Monocyte (primary cell): Measurements from ENCODE around the genes FILIP1L, ADGRG7, ABI3BP, SENP7 and PCNP.

- PRO-cap, 2 experiments = no peak in any of the 2 experiments
Measured at GRCh38 chr3:100033048-100033877, 81.0 kb downstream of the FILIP1L start.

GRCh38 chr3:100069296-100069971, 44.9 kb downstream of the FILIP1L start:
- PRO-cap, 2 experiments = no peak in any of the 2 experiments

GRCh38 chr3:100097828-100098532, 16.3 kb downstream of the FILIP1L start:
- PRO-cap, 2 experiments = no peak in any of the 2 experiments

GRCh38 chr3:100114222-100115206, at the start of gene FILIP1L:
Gene FILIP1L, minus strand, starts transcription at chr3:100114501.
- PRO-cap, 2 experiments = no peak in any of the 2 experiments

- PRO-cap, 2 experiments = no peak in any of the 2 experiments
Measured at GRCh38 chr3:100330085-100330586, 4.4 kb upstream of the NIT2 start.

DNA sequence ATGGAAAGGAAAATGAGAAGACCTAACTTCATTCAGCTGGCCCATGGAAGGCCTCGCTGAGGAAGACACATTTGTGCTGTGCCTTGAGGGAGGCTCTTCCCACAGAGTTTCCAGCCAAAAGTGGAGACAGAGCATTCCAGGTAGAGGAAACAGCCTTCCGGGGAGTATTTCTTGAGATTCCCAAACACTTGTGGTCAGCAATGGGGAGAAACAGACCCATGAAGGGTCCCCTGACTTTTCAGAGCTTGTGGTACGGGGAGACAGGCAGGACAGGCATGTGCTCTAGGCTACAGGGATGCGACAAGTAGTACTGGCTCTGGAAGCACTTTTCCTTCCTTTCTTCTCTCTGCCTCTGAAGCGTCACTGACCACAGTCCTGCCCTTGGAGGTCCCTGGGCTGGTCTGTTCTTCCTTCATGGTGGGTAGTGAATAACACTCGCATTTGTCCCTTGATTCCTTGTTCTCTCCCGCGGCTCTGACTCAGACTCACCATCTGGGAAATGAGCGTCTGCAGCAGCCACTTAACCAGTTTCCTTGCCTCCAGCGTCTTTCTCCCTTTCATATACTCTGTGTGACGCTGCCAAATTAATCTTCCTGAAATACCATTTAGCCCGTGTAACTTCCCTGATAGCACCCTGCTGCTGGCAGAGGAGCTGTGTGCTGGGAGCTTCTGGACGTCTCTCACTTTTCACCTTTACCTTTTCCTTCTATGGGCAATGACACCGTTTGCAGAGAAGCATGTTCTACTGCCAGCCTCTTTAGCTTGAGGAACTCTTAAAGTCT, 33.3 kb downstream of the TMEM45A start:
- PRO-cap, 2 experiments = no peak in any of the 2 experiments

DNA sequence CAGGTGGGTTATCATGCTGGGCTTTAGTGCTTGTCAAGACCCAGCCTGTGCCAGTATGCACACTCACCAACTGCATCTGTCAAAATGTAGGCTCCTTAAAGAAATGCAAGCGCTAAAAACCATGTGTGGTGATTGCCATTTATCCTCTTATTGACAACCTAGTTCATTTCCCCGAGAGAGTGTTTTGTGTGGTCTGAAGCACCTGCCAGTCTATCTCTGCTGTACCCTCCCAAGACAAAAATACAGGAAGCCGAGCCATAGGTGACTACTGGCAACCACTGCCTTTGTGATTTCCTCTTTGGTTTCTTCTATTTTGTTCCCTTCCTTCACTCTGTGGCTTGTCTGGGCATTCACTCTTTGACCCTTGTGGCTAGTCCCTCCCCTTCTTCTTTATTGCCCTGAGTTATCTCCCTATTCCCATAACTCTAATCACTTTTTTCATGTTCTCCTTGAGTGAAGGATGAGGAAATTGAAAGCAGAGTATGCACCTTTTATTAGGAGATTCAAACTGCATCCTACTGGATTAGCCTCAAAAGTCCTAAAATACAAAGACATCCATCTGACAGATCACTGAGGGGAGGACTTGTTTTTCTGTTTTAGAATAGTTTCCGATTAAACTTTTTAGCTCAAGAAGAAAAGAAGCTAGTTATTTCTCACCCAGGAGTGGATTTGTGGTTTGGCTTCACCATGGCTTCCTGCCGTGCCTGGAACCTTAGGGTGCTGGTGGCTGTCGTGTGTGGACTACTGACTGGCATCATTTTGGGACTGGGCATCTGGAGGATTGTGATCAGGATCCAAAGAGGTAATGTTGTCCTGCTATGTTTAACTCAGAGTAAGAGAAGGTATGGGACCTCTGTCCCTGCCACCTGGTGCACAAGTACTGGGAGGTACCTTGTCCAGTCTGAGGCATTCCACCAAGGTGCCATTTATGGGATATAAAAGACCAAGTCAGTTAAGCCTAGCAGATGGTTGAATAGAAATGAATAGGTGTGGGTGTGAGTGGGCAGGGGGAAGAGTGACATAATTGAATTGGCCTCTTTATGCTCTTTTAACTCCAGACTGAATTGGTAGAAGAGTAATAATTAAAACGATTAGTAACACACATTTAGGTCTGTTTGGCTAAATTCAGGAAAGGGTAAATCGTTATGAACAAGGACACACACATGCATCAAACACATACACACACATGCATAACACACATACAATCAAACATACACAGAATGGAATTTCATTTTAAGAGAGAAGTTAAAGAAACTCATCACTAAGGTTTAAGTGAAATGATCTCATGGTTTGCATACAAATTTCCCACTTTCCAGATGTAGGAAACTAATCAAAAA, at the start of gene ADGRG7:
TSS of gene ADGRG7 (plus strand) at position 432 of the 1,337 bp plus-strand sequence.
- PRO-cap, 2 experiments = no peak in any of the 2 experiments

DNA sequence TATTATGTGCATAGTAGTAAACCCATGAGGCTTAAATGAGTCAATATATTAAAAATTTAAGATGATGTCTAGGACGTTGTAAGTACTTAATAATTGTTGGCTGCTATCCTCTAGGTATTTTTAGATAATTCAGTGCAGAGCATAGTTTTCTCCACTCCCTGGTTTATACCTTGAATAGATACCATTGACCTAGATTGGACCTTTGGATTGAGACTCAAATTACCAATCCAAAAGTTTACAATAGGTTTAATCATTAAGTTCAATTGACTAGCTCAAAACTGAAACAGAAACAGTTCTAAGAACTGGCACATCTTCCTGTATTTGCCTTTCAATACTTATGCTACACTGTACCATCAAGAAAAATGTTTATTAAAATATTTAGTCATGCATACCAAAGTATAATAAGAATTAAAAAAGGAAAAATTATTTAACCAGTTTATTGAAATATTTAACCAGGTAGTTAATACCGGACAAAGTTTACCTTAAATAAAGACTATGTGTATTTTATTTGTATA, 4.6 kb downstream of the ADGRG7 start:
- PRO-cap, 2 experiments = no peak in any of the 2 experiments

DNA sequence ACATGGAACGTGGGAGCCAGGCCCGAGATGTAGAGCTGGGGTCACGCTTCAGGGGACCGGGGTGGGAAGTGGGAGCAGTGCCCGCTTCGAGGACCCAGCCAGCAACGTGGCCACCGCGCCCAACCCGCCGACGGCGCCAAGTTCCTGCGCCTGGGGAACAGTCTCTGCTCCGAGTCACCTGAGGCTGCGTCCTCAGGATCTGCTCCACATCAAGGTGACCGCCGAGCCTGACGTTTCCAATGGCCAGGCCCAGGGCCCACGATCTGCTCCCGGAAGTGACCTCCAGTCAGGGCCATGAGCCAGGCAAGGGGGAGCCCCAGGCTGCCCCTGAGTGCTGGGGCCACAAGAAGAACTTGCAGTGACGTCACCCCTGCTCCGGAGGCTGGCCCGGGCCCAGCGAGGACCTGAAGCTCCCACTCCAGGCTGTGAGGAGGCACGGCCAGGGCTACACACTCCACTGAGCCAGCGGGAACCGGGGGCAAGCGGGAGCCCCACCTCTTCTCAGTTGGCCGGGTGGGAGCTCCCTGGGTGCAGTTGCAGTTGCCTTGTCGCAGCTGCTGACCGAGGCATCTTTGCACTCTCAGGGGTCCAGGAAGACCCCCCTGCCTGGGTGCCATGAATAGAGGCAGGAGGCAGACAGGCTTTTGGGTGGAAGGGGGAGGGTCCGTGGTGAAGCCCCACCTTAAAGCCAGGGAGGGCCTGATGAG, 26.8 kb upstream of the TFG start:
- PRO-cap, 2 experiments = no peak in any of the 2 experiments

GRCh38 chr3:100987096-100987315, 6.2 kb downstream of the ABI3BP start:
- PRO-cap, 2 experiments = peak in 2 of 2 experiments; most common plus-strand start chr3:100987180 (in 1)

DNA sequence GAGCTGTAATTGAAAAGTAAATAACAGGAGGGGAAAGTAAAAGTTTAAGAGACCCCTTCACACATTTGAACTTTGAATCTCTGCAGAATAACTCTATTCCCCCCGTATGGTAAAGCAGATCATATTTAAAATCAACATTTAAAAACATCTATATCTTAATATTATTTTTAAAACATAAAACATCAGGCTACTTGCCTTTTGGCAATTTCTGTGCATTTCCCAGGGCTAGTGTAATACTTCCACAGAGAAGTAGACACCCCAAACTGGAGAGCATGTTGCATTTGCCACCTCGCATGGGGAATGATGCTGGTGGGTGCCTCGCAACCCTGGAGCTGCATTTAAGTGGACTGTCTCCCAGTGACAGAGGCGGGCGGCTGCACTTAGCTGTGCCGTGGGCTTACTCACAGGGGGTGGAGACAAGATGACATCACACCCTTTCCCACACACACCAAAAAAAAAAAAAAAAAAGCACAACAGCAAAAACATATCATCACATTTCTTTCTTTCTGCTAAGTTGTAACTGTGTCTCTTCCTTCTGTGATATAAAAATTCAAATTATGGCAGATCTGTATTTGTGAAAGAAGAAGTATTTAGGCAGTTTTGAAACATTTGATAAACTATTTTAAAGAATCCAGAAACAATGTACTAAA, at the start of gene ABI3BP:
TSS of gene ABI3BP (minus strand) at position 311 of the 650 bp plus-strand sequence.
- PRO-cap, 2 experiments = no peak in any of the 2 experiments

DNA sequence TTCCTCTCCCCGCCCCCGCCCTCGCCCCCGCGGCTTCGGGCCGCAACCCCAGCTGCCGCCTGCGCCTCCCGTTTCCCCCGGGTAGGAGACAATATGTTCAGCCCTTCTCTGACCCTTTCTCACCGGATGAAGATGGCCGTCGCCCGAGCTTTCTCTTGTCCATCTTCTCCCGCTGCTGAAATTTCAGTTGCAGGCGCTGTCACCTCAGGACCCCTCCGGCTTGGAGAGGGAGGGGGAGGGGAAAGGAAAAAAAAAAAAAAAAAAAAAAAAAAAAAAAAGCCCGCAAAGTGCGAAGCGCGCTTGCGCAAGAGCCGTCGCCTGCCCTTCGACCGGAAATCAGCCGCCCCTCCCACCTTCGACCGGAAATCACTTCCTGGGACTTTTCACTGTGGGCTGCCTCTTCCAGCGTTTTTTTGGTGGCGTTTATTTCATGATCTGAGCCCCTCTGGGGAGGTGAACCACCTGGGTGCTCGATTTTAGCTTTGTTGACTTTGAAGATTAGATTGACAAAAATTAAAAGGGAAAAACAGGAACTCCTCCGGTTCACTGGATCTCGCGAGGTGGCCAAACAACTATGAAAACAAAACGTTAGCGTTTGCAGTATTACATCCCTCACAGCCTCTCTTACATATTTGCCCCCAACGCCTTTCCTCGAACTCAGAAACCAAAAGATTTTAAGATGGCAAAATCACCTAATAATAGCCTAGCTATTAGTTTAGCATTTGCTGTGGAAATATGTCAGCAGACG, at the start of gene SENP7:
TSS of gene SENP7 (minus strand) at position 245 of the 748 bp plus-strand sequence.
- PRO-cap, 2 experiments = peak in 2 of 2 experiments; most common plus-strand start position 369 of the sequence (in 2); most common minus-strand start position 128 of the sequence (in 1)

DNA sequence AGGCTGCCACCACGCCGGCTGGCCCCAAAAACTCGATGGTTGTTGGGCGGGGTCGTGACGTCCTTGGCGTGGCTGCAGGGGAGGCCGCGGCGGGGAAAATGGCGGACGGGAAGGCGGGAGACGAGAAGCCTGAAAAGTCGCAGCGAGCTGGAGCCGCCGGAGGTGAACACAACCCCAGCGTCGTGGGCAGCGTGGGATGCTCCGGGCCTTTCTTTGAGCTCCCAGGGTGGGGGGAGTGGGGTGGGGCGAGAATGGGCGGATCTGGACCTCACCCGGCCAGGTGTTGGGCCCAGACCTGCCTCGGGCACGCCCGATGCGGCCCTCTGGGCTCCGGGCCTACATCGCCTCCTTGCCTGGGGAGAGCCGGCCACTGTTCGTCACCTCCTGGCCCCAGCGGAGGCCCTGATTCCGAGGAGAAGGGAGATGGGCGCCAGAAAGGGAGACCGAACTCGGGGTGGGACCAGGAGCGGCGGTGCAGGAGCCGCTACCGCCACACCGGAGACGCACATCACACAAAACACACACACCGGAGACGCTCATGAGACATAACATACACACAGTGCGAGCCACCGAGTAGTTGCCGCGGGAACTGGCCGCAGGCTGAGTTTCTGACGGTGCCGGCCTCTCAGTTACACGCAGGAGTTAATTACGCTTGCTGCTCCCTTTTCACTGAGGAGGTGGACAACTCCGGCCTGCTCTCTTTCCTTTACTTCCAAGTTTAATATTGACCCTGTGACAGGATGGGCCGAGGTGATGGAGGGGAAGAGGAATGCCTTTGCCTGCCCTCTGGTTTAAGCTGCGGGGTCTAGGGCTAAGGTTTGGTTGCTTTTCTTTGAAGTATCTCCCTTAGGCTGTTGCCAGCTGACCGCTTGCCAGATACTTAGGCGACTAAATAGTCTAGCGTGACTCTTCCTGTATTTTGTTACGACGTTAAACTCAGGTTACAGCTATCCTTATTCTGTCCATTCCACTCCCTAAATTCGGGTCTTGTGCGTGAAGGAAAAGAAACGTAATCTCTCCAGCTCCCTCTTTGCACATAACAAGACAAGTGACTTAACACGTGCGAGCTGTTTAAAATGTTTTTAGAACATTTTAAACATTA, at the start of gene PCNP:
TSS of gene PCNP (plus strand) at position 63 of the 1,102 bp plus-strand sequence.
- PRO-cap, 2 experiments = peak in 2 of 2 experiments; most common plus-strand start position 108 of the sequence (in 2); most common minus-strand start position 325 of the sequence (in 1)

DNA sequence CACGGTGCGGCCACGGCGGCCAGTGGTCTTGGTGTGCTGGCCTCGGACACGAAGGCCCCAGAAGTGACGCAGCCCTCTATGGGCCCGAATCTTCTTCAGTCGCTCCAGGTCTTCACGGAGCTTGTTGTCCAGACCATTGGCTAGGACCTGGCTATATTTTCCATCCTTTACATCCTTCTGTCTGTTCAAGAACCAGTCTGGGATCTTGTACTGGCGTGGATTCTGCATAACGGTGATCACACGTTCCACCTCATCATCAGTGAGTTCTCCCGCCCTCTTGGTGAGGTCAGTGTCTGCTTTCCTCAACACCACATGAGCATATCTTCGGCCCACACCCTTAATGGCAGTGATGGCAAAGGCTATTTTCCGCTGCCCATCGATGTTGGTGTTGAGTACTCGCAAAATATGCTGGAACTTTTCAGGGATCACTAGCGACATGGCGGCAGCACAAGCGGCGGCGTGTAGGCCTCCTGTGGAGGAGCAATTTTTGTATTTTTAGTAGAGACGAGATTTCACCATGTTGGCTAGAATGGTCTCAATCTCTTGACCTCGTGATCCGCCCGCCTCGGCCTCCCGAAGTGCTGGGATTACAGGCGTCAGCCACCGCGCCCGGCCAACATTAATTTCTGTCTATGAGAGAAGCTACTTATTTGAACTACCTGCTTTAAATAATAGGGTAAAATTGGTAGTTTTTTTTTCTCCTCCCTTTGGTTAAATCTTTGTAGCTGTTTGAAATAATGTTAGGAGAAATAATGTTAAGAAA, 2.7 kb downstream of the PCNP start:
- PRO-cap, 2 experiments = no peak in any of the 2 experiments

DNA sequence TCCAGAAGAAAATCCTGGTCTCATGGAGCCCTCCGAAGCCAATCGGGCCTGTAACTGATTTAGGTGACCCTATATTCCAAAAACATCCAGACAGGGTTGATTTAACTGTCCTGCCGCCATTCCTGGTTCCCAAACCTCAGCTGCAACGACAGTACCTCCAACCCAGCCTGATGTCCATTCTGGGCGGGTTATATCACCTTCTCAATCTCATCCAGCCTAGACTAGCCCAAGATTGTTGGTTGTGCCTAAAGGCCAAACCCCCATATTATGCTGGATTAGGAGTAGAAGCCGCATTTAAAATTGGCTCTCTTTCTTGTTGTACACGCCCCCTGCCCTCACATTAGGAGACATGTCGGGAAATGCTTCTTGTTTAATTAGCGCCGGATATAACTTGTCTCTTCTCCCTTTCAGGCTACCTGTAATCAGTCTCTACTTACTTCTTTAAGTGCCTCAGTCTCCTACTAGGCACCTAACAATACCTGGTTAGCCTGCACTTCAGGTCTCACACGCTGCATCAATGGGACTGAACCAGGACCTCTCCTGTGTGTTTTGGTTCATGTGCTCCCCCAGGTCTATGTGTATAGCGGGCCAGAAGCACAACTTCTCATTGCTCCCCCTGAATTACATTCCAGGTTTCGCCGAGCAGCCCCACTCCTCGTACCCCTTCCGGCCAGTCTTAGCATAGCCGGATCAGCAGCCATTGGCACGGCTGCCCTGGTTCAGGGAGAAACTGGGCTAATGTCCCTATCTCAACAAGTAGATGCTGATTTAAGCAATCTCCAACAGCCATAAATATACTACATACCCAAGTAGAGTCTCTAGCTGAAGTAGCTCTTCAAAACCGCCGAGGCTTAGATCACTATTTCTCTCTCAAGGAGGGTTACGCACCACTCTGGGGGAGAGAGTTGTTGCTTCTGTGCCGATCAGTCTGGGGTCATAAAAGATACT, 36.4 kb downstream of the ZBTB11 start:
- PRO-cap, 2 experiments = no peak in any of the 2 experiments

GRCh38 chr3:101691958-101692356, 5.4 kb upstream of the RPL24 start:
- PRO-cap, 2 experiments = no peak in any of the 2 experiments

DNA sequence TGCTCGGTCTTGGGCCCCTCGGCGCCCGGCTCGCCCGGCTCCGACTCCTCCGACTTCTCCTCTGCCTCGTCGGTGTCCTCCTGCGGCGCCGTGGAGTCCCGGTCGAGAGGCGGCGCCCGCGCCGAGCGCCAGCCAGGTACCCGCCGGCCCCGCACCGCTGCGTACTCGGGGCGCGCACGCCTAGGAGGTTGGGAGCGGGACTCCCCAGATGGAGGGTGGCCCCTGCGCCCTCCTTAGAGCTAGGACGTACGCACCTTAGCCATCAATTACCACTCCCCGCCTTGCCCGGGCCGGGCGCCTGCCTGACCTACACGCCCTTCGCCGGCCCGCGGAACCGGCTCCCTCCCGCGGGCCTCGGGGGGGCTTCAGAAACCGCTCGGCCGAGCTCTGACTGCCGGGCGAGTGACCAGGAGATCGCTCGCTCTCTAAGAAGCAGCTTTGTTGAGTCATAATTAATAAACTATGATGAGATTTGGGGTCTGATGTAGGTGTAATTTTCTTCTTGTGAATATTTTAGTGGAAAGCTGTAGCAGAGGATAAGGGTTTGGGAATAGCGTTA, 547 bp downstream of the NFKBIZ start:
- PRO-cap, 2 experiments = peak in 2 of 2 experiments; most common plus-strand start position 55 of the sequence (in 1); most common minus-strand start position 63 of the sequence (in 2)

DNA sequence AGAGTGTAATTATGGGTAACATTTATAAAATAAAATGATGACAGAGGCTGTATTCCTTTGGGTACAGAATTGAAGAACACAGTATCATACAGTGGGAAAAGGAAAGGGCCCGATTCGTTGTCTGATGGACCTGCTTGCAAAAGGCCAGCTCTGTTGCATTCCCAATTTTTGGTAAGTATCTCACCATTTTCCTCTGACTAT, 3.4 kb downstream of the NFKBIZ start:
- PRO-cap, 2 experiments = no peak in any of the 2 experiments

- PRO-cap, 2 experiments = peak in 2 of 2 experiments; most common minus-strand start chr3:101941449 (in 2)
Measured at GRCh38 chr3:101941138-101941735, 91.9 kb downstream of the NFKBIZ start.

GRCh38 chr3:102102248-102102789, 253.0 kb downstream of the NFKBIZ start:
- PRO-cap, 2 experiments = no peak in any of the 2 experiments